Skin of body (tissue), 2 donors: ENCODE results near the genes MS4A5, PTGDR2, TMEM109 and VPS37C.

DNA sequence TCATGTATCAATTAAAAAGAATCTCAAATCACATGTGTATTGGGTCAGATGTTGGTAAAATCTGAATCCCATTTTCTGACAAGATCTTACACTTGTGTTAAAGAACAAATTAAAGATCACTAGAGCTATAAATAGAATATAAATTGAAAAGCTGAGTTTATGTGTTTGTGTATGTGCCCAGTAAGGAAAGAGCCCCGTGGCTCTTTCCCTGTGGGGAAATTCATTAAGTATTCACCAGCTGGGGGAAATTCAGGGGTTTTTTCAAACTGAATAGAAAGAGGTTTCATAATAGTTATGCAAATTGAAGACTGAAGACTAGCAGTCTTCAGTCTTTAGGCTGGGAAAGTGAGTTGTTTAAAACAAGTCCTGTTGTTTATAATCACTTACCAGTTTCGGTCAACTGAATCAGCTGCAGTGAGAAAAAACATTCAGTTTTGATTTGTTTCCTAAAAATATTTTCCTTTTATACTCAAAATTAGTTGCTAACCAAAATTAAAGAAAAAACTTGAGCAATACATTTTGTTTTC lies 11.3 kb upstream of the MS4A7 start:
- RAMPAGE, long total RNA, result no peak

- RAMPAGE, long total RNA, result no peak
Measured at GRCh38 chr11:60381571-60382572, 3.5 kb downstream of the MS4A7 start.

GRCh38 chr11:60429335-60429852 lies at the start of gene MS4A5:
Gene MS4A5 (plus strand): TSS chr11:60429572.
- RAMPAGE, long total RNA, result no peak

DNA sequence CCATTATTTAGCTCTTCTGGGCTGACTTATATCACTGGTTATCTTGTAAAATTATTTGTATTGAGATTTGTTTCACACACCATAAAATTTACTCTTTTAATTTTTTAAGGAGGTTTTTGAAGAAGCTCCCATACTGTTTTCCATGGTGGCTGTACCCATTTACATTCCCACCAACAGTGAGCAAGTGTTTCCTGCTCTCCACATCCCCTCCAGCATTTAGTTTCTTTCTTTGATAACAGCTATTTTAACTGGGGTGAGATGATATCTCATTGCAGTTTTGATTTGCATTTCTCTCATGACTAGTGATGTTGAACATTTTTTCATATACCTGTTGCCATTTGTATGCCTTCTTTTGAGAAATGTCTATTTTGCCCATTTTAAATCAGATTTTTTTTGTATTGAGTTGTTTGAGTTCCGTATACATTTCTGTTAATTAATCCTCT lies 13.5 kb upstream of the MS4A12 start:
- RAMPAGE, long total RNA, result no peak

DNA sequence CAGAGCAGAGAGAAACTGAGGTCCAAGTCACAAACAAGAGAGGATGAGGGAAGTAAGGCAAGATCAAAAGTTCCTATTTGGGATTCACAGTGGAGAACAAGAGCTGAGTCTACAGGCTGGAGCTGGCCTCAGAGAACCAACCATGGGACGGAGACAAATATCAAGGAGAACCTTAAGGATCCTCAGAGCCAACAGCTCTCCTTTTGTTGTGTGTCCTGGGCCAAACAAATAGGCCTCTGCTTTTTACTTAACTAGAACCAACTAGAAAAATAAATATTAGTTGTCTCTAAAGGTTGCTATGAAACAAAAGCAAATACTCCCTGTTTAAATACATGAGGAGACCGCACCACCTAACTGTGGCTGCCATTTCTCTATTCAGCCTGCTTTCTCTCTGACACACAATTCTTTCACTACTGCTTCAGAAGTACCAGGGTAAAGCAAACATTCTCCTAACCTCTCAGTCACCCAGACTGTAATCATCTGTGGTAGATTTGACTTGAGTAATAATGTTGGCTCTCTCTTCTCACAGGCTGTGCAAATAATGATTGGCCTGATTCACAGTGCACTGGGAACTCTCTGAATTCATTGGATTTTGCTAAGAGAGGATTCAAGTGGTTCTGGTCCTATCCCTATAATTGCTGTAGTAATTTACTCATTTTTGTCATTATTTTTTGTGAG lies 41.1 kb upstream of the MS4A8 start:
- RAMPAGE, long total RNA, result no peak

DNA sequence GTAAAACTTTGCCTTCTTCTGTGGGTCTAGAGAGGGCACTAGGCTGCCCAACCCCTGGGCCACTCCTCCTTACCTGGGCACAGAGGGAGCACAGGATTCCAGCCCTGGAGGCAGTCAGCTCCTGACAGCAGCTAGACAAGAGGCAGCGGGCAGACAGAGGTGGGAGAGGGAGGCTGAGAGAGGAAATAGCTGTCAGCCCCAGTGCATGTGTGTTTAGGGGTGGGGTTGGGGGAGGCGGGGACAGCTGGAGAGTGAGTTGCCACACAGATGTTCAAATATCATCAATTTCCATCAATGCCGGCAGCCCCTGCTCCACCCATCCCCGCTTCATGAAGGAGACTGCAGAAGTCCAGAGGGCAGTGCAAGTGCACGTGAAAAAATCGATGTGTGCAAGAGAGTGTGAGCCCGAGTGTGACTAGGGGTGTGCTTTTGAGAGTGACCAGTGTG lies at the start of gene PTGDR2:
Gene PTGDR2 (minus strand): TSS at position 155 of the 447 bp plus-strand sequence.
- RAMPAGE, long total RNA, result no peak

DNA sequence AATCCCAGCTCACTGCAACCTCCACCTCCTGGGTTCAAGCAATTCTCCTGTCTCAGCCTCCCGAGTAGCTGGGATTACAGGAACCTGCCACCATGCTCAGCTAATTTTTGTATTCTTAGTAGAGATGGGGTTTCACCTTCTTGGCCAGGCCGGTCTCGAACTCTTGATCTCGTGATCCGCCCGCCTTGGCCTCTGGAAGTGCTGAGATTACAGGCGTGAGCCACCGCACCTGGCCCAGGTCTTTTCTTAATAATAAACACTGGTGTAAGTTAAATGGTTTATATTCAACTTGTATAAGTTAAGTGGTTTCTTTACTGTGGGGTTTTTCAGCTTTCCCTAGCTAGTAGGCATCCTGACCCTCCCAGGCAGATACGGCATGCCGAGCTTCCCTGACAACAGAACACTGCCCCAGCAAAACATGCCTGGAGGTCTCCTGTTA lies 17.0 kb downstream of the PRPF19 start:
- RAMPAGE, long total RNA, result no peak

GRCh38 chr11:60910859-60911475 lies 3.0 kb upstream of the TMEM109 start:
- RAMPAGE, long total RNA, result no peak

GRCh38 chr11:60911971-60912372 lies 2.0 kb upstream of the TMEM109 start:
- RAMPAGE, long total RNA, result no peak

DNA sequence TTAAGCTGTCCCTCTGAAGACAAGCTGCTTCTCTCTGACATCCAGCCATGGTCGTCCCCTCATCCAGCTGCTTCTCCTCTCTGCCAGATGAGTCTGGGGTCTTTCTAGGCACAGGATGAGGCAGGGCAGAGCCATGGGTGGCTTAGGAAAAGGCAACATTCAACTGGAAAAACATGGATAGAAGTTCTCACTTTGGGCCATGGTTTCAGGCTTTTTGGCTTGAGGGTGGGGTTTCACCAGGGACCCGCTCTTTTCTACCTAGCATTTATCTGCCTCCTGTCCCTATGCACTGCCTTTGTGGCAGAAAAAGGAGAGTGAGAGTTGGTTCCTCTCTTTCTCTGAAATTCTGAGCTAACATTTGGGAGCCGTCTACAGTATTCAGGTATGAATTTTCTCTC lies 644 bp upstream of the TMEM109 start:
- RAMPAGE, long total RNA, result no peak

DNA sequence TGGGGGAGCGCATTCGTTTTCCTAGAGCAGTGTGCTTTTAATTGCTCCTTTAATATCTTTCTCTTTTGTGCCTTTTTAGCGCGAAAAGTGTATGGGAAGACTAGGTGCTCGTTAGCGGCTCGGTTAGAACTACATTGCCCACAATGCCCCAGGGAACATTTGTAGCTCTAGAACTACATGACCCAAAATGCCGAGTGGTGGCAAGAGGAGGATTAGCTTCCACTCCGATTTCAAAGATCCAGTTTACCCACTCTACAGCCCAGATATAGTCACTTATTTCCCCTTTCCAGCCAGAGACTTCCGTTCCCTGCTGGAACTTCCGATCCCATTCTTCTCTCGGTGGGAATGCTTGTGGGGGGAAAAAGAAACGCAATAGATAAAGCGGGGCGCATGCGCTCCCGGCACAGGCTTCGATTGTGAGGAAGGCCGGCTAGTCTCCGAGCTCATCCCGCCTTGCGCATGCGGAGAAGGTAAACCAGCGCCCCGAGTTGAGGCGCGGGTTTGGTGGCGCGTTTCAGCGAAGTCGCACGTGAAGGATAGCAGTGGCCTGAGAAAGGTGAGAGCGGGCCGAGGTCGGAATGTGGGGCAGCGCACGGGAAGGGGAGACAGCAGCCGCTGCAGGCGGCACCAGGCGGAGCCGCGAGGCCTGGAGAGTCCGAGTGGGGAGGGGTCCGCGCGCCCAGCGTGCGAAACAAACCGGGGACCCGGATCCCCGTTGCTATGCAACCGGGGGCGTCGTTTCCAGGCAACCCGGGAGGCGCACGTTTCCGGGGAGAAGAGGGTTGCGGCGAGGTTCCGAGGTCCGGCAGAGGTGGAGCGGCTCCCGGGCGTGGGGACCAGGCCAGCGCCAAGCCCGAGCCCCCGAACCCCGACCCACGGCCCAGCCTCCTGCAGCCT lies at the start of gene TMEM109:
Gene TMEM109 (plus strand): TSS at position 446 of the 897 bp plus-strand sequence.
- RAMPAGE, long total RNA, result no peak

DNA sequence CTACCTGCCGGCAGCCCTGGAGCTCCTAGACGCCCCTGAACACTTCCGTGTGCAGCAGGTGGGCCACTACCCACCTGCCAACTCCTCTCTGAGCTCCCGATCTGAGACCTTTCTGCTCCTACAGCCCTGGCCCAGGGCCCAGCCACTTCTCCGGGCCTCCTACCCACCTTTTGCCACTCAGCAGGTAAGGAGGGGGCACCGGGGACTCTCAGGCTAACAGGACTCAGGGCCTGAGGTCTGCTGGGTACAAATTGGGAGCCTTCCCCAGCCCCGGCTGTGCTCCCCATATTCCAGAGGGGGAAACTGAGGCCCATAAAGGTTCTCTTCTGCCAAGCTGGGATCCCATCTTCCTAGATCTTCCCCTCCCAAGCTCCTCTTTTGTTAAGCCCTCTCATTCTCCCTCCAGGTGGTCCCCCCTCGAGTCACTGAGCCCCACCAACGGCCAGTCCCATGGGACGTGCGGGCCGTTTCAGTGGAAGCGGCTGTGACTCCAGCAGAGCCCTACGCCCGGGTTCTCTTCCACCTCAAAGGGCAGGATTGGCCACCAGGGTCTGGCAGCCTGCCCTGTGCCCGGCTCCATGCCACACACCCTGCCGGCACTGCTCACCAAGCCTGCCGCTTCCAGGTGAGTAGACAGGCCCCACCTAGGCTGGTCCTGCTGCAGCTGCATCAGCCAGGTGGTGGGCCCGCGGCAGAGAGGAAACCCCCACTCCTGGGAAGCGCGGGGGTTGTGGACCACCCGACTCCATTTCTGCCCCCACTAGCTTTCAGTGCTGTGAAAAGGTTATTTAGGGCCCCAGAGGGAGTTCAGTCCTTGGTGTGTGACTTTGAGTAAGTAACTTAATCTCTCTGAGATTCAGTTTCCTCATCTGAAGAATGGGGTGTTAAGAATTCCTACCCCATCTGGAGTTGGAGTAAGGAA lies 3.2 kb downstream of the TMEM132A start:
- RAMPAGE, long total RNA, result no peak

GRCh38 chr11:60943948-60944522 lies 7.9 kb downstream of the SLC15A3 start:
- RAMPAGE, long total RNA, result no peak

DNA sequence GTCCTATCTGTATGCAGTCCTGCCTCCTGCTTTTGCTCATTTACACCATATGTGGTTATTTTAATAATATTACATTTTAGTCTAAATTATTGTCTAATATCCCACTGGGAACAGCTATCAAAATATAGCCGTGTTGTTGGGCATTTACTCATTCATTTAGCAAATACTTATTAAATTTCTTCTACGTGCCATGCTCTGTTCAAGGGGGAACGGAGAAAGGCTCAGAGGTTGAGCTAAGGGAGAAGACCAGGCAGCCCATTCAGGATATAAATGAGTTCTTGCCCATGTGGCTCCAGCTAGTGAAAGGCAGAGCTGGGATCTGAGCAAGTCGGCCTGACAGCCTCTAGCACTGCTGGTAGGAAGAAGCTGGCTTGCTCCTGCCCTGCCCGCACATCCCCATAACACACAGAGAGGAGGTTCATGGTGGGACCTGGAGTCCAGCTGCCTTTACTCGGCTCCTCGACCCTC lies 2.1 kb downstream of the SLC15A3 start:
- RAMPAGE, long total RNA, result no peak

GRCh38 chr11:61026032-61026710 lies 54.7 kb downstream of the CD6 start:
- RAMPAGE, long total RNA, result no peak

DNA sequence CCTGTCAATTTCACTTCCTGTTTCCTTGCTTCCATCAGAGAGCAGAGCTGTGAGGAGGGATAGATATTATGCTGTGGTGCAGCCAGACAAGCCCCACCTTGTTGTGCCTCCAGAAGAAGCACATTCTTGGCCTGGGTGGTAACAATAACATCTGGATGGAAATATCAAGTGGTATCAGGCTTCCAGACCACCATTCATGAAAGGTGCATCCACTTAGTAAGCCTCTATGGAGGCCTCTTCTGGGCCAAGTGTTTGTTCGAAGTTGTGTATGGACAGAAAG lies 40.7 kb upstream of the CD5 start:
- RAMPAGE, long total RNA, result no peak

- RAMPAGE, long total RNA, result no peak
Measured at GRCh38 chr11:61110640-61111076, 8.4 kb downstream of the CD5 start.

DNA sequence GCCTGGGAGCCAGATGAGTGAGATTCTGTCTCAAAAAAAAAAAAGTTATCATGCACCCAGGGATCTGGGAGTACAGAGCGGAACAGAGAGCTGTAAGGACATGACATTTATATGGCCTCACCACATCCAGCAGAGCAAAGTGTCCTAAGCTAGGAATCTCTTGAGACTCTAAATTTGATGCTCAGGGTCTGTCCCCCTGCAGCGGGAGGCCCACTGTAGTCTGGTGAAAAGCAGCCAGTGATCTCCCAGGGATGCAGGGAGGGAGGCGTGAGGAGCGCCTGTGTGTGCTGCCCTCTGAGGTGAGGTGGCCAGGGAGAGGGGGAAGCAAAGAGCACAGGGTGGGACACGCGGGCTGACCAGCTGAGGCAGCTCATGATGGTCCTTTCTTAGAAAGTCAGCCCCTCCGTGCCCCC lies 26.4 kb downstream of the CD5 start:
- RAMPAGE, long total RNA, result no peak

GRCh38 chr11:61141701-61142127 lies 19.5 kb downstream of the VPS37C start:
- RAMPAGE, long total RNA, result no peak

DNA sequence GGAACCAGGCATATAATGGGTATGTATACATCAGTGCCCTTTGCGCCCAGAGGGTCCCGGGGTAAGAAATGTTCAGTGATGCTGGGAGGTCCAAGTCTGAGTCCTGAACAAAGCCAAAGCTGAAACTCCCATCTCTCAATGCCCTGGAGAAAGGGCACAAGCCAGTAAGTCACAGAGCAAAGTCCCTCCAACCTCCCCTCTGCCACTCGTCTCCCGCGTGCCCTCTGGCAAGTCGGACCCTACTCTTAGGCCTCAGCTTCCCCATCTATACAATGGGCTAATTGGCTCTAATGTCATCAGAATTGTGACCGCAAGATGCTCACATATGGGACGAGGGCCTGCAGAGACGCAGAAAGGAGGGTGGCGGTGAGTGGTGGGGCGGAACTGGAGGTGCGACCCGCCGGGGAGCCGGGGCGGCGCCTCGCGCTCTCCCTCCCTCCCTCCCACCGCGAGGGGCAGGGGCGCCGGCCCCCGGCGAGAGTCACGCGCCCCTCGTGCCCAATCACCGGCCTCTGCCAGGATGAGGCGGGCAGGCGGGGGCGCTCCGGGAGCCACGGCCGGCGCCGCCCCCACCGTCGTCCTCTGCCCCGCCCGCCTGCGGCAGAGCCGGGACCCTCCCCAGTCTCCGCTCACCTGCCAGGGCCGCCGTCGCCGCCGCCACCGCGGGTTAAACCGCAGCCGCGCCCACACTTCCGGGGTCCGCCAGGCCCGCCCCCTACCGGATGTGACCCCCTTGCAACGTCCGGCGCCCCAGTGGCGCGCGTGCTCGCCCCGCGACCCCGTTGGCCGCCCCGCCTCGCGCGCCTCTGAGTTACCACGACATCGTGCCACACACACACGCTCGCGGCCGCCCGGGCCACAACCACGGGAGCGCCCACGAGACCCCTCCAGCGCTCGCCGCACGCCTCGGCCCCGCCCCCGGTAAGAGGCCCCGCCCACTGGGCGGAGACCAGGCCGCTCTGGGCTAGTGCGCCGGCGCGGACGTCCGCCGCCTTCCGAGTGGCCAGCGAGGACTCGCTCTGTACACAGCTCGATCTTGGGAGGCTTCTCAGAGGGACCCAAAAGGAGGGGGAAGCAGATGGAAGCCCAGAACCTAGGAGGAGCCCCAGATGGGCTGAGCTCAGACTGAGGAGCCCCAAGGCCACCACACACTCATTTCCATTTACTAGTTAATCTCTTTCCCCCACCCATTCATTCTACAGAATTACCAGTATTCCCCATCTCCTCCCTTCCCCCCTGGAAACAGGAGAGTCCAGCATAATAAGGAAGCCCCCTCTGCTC lies at the start of gene VPS37C:
Gene VPS37C (minus strand): TSS at position 669 of the 1,281 bp plus-strand sequence.
- RAMPAGE, long total RNA, result no peak